Heart left ventricle (tissue), 7 donors: ENCODE measurements around a stretch of chr11.

GRCh38 chr11:71530378-71531436, 3.6 kb downstream of the KRTAP5-7 start:
- PRO-cap, 6 experiments = no peak in any of the 6 experiments
- RAMPAGE, long total RNA, 2 experiments = no peak in any of the 2 experiments
- RRBS = no CpG with 5 or more reads among the region's 22 CpGs

GRCh38 chr11:71565031-71565230, 432 bp upstream of the KRTAP5-10 start:
- PRO-cap, 6 experiments = no peak in any of the 6 experiments
- RAMPAGE, long total RNA, 2 experiments = no peak in any of the 2 experiments

GRCh38 chr11:71656419-71656821, 73.7 kb upstream of the KRTAP5-11 start:
- PRO-cap, 6 experiments = no peak in any of the 6 experiments
- RAMPAGE, long total RNA, 2 experiments = no peak in any of the 2 experiments
- RRBS = no CpG with 5 or more reads among the region's 3 CpGs

GRCh38 chr11:71947058-71947983, 18.5 kb downstream of the RNF121 start:
- PRO-cap, 6 experiments = no peak in any of the 6 experiments
- RAMPAGE, long total RNA, 2 experiments = no peak in any of the 2 experiments
- RRBS = no CpG with 5 or more reads among the region's 8 CpGs

- PRO-cap, 6 experiments = no peak in any of the 6 experiments
- RAMPAGE, long total RNA, 2 experiments = no peak in any of the 2 experiments
- RRBS = no CpG with 5 or more reads among the region's 12 CpGs
These were observed 3.4 kb downstream of the IL18BP start for GRCh38 chr11:72001852-72002786.

GRCh38 chr11:72222845-72223994, 1.3 kb upstream of the INPPL1 start:
- PRO-cap, 6 experiments = peak in 6 of 6 experiments; most common plus-strand start chr11:72223899 (in 5); most common minus-strand start chr11:72223161 (in 5)
- RAMPAGE, long total RNA, 2 experiments = no peak in any of the 2 experiments
- RRBS = 2% methylated on average over 47 of the region's 104 CpGs

DNA sequence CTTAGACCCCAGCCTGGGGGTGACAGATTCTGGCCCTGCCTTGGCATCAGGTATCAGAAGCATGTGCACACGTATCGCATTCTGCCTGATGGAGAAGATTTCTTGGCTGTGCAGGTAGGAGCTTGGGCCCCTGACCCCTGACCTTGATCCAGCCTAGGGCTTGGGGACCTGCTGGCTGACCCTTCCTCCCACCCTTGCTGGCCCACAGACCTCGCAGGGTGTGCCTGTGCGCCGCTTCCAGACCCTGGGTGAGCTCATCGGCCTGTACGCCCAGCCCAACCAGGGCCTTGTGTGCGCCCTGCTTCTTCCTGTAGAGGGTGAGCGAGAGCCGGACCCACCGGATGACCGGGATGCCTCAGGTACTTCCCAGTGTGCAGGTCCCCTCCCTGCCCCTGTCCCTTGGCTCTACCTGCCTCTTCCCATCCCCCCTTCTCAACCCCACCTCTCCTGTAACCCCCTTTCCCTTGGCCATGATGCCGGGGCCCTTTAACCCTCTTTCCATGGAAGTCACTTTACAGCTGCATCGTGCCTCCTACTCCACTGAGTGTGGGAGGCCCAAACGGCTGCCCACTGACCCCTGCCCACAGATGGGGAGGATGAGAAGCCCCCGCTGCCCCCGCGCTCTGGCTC, 3.7 kb downstream of the INPPL1 start:
- PRO-cap, 6 experiments = no peak in any of the 6 experiments
- RAMPAGE, long total RNA, 2 experiments = no peak in any of the 2 experiments
- RRBS = no CpG with 5 or more reads among the region's 18 CpGs

DNA sequence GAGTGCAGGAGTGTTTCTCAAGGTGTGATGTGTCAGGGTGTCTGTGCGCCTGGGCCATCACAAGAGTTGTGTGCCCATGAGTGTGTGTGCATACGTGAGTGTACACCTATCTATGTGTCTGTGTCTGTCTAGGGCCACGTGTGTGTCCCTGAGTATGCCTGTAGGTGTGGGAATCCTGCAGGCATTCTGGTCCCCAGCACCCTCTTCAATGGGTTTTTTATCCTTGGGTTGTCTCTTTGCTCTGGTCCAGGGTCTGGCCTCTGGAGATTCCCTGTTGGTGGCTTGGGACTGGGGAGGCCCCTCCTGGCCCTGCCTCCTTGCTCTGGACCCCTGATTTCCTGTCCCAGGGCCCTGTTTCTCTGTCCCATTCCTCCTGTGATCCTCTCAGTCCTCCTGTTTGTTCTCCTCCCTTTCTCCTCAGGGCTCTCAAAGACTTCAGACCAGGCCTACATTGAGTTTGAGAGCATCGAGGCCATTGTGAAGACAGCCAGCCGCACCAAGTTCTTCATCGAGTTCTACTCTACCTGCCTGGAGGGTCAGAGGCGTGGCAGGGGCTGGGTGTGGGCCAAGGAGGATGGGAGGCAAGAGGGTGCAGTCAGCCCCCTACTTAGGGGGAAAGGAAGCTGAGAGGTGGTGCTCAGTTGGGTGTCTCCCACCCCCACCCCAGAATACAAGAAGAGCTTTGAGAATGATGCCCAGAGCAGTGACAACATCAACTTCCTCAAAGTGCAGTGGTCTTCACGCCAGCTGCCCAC, 9.5 kb downstream of the INPPL1 start:
- PRO-cap, 6 experiments = no peak in any of the 6 experiments
- RAMPAGE, long total RNA, 2 experiments = no peak in any of the 2 experiments
- RRBS = no CpG with 5 or more reads among the region's 8 CpGs

DNA sequence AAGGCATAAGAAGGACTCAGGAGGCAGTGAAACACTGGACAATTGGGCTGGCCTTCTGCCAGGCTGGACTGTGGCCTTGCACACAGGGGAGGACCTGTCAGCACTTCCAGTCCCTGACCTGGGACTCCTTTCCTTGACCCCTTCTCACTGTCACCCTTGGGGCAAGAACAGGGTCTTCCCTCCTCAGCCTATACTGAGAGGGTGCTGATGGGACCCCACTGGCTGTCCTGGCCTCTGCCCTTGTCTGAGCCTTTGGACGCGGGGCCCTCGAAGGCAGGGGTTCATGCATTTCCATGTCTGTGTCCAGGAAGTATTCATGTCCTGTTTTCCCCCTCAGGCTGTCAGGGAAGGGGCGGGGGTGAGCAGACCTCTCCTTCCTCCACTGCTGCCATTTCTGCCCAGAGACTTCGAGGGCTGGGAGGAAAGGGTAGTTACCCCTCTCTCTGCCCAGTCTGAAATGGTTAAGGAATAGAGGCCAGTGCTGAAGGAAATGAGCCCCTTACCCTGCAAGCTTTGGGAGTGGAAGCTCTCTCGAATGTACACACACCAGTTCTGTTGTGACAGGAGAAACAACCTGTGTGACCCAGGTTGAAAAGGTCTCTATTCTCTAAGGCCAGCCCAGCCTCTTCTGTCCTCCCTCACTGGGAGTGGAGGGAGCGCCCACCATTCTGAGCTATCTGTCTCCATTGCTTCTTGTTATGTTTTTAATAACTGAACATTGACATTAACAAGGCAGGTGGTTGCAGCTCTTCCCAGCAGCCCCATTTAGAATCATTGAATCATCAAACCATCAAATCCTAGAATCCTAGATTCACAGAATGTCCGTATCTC, 39.4 kb downstream of the PDE2A start:
- PRO-cap, 6 experiments = no peak in any of the 6 experiments
- RAMPAGE, long total RNA, 2 experiments = no peak in any of the 2 experiments
- RRBS = no CpG with 5 or more reads among the region's 8 CpGs

DNA sequence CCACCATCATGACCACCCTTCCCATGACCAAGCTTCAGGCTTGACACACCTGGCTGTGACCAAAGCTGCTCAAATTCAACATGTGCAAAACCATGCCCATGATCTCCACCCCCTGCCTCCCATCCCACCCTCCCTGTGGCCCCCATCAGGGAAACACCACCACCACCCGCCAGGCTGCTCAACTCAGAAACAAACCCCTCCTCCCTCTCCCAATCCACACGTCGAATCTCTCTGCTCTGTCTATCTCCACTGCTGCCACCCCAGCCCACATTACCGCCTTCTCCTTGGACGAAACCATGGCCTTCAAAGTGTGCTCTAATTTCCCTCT, 19.7 kb upstream of the PDE2A start:
- PRO-cap, 6 experiments = no peak in any of the 6 experiments
- RAMPAGE, long total RNA, 2 experiments = no peak in any of the 2 experiments
- RRBS = no CpG with 5 or more reads among the region's 5 CpGs

DNA sequence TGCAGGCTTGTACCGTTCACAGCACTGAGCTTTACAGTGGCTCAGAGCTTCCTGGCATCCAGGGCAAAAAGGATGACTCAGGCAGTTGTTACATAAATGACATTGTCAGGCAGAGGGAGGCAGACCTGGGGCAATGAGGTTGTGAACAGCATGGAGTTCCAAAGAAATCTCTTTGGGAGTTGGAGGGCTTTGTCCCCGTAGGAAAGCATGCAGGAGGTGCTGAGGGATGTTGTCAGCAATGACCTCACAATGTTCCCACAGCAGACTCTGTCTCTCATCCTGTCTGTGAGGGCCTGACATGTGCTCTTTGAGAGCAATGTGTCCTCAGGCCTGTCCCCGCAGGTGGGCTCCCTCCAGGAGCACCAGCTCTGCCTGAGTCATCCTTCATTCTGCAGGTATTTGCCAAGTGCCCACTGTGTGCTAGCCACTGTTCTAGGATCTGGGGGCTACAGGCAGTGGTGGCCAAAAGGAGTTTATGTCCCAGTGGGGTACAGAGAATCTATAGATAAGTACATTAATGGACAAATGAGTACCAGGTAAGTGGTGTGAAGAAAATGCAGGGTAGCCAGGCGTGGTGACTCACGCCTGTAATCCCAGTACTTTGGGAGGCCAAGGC, 26.0 kb upstream of the PDE2A start:
- PRO-cap, 6 experiments = no peak in any of the 6 experiments
- RAMPAGE, long total RNA, 2 experiments = no peak in any of the 2 experiments
- RRBS = no CpG with 5 or more reads among the region's 5 CpGs

GRCh38 chr11:72773204-72774146, 20.4 kb downstream of the STARD10 start:
- PRO-cap, 6 experiments = no peak in any of the 6 experiments
- RAMPAGE, long total RNA, 2 experiments = no peak in any of the 2 experiments
- RRBS = no CpG with 5 or more reads among the region's 12 CpGs

DNA sequence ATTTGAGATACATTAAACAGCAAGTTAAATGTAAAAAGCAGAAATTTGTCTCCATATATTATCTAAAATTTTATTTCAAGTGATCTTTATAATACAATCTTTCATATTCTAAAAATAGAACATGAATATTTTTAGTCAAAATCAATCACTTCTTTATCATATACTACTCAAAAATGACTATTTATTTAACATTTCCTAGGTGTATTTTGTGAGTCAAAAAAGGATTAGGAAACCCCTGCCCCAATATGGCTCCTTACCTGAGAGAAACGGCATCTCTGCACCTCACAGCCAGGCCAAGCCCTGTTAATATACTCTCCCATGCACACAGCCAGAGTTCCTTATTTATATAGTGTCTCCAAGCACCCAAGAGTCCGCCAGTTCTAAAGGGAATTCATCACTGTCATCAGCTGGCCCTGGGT, 1.8 kb upstream of the ATG16L2 start:
- PRO-cap, 6 experiments = no peak in any of the 6 experiments
- RAMPAGE, long total RNA, 2 experiments = no peak in any of the 2 experiments
- RRBS = no CpG with 5 or more reads among the region's 2 CpGs

DNA sequence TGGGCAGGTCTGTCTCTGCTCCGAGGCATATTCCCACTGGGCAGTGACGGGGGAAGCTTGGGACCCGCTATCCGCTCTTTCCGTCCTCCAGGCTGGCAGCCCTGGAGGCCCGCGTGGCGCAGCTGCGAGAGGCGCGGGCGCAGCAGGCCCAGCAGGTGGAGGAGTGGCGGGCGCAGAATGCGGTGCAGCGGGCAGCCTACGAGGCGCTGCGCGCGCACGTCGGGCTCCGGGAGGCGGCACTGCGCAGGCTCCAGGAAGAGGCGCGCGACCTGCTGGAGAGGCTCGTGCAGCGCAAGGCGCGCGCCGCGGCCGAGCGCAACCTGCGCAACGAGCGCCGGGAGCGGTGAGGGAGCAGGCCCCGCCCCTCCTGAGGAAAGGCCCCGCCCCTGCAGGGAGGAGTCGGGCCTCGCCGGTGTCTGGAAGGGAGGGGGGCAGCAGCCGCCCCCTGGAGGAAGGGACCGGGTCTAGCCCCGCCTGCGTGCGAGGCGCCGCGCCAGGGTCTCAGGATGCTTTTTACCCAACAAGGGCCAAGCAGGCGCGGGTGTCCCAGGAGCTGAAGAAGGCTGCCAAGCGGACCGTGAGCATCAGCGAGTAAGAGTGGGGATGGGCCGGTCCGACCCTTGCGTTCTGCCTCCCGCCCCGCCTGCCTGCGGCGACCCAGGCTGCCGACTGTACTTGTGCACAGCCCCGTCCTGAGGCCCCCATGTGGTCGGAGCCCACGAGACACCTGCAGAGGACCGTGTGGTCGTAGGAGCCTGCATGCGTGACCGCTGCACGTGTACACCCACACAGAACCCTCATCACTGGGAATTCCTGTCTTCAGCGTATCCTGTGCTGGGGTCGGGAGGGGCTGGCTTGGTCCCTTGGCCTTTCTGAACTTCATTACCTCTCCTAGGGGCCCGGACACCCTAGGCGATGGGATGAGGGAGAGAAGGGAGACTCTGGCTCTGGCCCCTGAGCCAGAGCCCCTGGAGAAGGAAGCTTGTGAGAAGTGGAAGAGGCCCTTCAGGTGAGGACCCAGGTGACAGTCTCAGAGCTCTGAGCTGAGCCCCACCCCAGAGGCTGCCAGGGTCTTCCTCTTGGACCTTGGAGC, 8.1 kb downstream of the ATG16L2 start:
- PRO-cap, 6 experiments = peak in 6 of 6 experiments; most common plus-strand start position 130 of the sequence (in 1); most common minus-strand start position 165 of the sequence (in 6)
- RAMPAGE, long total RNA, 2 experiments = no peak in any of the 2 experiments
- RRBS = 2% methylated on average over 21 of the region's 81 CpGs

GRCh38 chr11:73152823-73153883, 11.0 kb upstream of the FCHSD2 start:
- PRO-cap, 6 experiments = peak in 3 of 6 experiments; most common minus-strand start chr11:73153389 (in 3)
- RAMPAGE, long total RNA, 2 experiments = no peak in any of the 2 experiments
- RRBS = no CpG with 5 or more reads among the region's 6 CpGs

DNA sequence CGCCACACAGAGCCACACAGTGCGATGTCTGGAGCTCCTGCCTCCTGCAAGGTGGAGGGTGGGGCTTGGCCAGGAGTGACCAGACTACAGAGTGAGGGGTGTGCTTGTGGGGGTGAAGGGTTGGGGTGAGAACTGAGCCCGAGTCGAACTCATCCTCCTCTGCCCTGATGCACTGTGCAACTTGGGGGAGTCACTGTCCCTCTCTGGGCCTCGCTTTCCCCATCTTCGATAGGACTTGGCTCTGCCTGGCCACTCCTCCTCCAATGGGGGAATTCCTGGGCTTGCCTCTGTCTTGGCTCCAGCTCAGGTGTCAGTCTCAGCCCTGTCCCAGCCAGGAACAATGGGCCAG, 21.8 kb downstream of the P2RY2 start:
- PRO-cap, 6 experiments = peak in 1 of 6 experiments; most common minus-strand start position 265 of the sequence (in 1)
- RAMPAGE, long total RNA, 2 experiments = no peak in any of the 2 experiments
- RRBS = no CpG with 5 or more reads among the region's 6 CpGs

GRCh38 chr11:73314378-73315307, 6.6 kb downstream of the ARHGEF17 start:
- PRO-cap, 6 experiments = peak in 1 of 6 experiments; most common plus-strand start chr11:73314839 (in 1); most common minus-strand start chr11:73314647 (in 1)
- RAMPAGE, long total RNA, 2 experiments = no peak in any of the 2 experiments
- RRBS = no CpG with 5 or more reads among the region's 10 CpGs

DNA sequence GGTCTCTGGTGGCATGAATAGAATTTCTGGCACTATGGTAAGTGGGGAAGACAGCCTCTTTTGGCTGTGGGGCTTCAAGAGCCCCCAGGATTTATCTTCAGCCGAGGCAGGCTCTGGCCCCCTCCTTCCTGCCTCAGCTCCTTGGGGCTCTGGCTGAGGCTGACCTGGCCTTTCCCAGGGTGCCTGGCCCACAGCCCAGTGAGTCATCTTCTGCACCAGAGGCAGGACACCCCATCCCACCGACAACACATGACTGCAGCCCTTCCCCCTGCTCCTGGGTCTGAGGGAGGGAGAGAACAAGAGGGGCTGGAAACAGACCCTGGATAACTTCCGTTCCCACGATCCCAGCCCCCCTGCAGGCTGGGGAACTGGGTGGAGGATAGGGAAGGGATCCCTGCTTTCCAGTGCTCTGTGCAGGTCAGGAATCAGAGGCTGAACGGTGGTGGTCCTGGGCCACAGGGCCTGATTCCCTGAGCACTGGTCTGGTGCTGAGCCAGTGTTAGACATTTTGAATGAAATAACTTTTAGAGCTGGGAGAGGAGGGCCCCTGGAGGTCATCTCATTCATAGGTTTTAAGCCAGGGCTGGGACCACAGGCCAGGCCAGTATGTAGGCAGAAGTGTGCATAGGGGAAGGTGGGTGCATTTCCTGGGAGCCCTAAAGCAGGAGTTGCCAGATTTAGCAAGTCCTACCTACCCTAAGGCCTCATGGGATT, 26.6 kb downstream of the ARHGEF17 start:
- PRO-cap, 6 experiments = peak in 6 of 6 experiments; most common plus-strand start position 404 of the sequence (in 6); most common minus-strand start position 151 of the sequence (in 4)
- RAMPAGE, long total RNA, 2 experiments = no peak in any of the 2 experiments
- RRBS = no CpG with 5 or more reads among the region's 5 CpGs

DNA sequence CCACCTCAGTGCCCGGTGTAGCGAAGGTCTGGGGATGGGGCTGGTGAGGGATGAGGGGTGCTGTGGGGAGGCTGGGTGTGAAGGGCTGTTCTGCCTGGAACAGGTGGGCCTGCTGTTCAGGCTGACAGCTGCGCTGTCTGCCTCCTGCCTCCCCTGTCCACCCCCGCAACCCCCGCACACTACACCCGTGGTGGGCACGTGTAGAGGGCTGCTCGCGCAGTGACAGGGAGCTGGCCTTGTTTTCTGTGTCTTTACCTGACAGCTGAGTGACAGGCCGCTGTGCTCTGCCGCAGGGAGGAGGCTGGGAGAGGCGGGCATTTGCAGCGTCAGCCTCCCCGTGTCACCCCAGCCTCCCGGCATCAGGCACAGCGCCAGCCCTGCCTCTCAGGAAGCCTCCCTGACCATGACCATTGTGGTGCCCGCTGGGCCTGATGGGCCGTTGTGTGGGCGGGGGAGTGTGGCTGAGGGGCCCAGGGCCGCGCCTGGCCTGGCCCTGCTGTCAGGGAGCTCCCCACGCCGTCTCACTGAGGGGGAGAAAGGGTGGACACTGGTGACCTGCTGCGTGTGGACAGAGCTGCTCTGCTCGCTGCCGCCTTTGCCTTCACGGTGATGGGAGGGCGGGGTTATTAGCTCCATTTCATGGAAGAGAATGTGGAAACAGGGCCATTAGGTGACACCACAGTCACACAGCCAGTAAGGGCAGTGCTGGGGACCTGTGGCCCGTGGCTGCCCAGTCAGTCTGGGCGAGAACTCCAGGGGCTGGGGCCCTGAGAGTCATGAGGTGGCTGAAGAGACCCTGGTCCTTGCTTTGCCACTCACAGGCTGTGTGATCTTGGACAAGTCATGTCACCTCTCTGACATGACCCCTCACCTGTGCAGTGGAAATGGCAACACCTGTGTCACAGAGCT, 31.9 kb upstream of the RELT start:
- PRO-cap, 6 experiments = peak in 1 of 6 experiments; most common minus-strand start position 268 of the sequence (in 1)
- RAMPAGE, long total RNA, 2 experiments = no peak in any of the 2 experiments
- RRBS = no CpG with 5 or more reads among the region's 30 CpGs

- PRO-cap, 6 experiments = peak in 2 of 6 experiments; most common minus-strand start chr11:73377271 (in 1)
- RAMPAGE, long total RNA, 2 experiments = no peak in any of the 2 experiments
- RRBS = 2% methylated on average over 16 of the region's 32 CpGs
These were observed 817 bp downstream of the RELT start for GRCh38 chr11:73376963-73377469.